Myometrial cell (primary cell): ENCODE data around the genes ARRB1, GDPD5 and SERPINH1.

DNA sequence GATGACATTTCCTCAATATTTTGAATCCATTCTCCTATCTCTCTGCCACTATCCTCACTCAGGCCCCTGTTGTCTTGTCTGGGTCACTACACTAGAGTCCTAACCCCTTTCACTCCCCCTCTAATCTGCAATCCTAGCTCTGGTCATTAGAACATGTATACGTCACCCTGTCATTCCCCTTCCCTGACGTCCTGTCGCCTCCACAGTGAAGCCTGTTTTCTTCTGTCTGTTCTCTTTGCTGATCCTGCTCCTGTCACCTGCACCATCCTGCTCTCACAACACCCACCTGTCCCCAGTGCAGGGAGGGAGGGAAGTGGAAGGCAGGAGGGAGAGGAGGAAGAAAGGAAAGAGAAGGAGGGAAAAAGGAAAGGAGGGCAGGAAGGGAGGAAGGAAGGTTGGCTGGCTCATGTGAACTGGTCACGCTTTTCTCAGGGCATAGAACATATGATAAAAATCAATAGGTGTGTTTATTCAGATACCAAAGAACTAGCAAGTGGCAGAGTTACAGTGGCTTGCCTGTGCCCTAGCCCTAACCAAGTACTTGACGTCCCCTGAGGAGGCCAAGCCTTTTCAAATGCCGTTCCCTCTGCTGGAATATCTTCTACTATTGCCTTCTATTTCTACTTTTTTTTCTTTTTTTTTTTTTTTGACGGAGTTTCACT lies 33.7 kb downstream of the CHRDL2 start:
- RAMPAGE, long total RNA: no peak

- RAMPAGE, long total RNA: no peak
Observed at GRCh38 chr11:74783543-74784082, 35.0 kb downstream of the RNF169 start.

DNA sequence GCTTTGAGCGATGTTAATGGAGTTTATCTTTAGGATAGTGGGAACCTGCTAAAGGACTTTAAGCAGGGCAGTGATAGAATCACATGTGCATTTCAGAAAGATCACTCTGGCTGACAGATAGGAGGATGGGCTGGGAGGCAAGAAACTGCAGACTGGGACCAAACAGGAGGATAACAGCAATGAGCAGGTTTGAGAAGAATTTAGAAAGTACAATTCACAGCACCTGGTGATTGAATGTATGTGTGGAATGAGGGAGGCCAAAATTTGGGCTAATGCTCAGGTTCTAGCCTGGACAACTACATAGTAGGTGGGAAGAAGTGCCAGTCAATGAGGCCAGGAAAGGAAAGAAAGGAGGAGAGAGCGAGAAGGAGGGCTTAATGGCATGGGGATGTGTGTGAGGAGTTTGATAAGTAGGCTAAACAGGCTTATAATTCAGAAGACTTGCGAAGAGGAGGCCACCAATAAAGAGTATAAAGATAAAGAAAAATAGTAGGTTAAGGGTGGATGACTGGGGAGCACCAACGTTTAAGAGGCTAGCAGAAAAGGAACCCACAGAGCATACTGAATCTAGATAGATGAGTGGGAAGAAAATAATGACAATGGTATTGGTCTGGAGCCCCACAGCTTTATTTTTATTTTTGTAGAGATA lies 38.1 kb downstream of the XRRA1 start:
- RAMPAGE, long total RNA: no peak

DNA sequence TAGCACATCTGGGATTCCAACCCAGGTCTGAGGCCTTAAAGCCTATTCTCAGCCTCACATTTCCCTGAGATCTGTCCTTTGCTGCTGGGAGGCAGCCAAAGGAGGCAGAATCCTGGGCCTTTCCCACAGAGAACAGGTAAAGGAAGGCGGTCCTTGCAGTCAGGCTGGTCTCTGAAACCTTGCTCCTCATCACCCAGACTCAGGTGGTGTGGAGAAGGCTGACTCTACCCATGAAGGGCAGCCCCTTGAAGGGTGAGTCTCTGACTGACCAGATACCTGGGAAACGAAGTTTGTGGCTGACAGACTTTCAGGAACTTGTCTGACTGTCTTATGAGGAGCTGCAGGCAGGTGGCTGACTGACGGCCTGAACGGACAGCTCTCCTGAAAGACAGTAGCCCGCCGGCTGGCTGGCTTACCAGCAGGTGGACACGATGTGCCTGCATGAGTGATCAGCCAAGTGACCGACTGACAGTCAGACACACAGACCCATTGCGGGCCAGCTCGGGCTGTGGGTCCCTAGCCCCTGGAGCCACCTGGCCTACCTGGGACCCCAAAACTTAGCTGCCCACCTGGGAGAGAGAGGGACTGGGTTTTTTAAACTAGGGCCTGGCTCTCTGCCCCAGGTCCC lies 8.0 kb downstream of the SLCO2B1 start:
- RAMPAGE, long total RNA: no peak

- RAMPAGE, long total RNA: no peak
Observed at GRCh38 chr11:75182484-75183177, 31.7 kb downstream of the SLCO2B1 start.

GRCh38 chr11:75327901-75328560 lies 23.4 kb downstream of the ARRB1 start:
- RAMPAGE, long total RNA: no peak

GRCh38 chr11:75347934-75348687 lies 3.4 kb downstream of the ARRB1 start:
- RAMPAGE, long total RNA: no peak

- RAMPAGE, long total RNA: no peak
Observed at GRCh38 chr11:75351564-75352585, at the start of gene ARRB1. TSS of gene ARRB1 (minus strand) at chr11:75351661.

DNA sequence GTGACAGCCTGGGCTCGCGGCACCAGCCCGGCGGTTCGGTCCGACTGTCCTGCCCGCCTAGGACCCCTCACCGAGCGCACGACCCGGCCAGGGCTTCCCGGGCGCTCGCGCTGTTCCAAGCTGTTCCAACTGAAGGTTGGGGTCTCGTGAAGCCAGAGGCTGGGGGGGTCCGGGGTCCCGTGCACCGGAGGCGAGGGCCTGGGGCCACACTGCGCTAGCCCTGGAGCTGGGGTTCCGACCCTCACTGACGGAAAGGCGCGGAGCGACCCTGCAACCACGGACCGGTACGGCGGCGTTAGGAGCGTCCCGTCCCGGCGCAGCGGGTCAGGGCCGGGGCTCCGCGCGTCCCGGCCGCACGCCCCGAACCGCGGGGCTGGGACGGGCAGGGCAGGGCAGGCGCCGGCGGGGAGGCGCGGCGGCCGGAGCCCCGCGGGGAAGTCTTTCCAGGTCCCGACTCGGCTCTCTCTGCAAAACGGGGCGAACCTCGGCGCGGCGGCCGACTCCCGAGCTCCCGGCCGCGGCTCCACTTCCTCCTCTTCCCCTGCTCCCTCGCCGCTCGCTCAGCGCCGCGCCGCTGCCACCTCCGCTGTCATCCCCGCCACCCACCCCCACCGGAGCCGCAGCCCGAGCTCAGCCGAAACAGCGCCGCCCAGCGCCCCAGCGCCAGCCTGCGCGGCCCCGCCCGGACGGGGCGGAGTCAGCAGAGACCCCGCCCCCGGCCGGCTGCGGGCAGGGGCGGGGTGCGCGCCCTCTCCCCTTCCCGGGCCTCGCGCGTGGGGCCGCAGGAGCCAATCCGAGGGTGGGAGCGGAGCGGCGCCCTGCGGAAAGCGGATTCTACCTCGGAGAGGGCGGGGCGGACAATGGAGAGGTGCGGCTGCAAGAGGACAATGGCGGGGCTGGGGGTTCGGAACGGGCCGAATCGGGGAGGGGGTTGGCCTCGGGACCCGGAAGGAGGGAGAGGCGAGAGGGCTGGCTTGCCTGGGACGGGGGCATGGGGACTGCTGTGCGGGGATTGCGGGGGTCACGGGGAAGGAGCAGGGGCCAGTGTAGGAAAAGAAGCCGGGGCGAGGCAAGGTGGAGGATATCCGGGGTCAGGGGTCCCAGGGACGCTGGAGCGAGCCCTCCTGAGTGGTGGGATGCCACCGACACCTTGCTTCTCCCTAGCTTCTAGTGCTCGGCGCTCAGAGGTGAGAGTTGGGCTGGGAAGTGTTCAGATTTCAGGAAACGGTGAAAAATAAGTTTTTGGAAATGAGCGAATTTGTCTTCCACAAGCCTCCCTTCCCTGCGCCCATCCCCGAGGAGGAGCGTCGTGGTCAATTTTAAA lies at the start of gene GDPD5:
TSS of gene GDPD5 (minus strand) at position 636 of the 1,324 bp plus-strand sequence.
- RAMPAGE, long total RNA: no peak

DNA sequence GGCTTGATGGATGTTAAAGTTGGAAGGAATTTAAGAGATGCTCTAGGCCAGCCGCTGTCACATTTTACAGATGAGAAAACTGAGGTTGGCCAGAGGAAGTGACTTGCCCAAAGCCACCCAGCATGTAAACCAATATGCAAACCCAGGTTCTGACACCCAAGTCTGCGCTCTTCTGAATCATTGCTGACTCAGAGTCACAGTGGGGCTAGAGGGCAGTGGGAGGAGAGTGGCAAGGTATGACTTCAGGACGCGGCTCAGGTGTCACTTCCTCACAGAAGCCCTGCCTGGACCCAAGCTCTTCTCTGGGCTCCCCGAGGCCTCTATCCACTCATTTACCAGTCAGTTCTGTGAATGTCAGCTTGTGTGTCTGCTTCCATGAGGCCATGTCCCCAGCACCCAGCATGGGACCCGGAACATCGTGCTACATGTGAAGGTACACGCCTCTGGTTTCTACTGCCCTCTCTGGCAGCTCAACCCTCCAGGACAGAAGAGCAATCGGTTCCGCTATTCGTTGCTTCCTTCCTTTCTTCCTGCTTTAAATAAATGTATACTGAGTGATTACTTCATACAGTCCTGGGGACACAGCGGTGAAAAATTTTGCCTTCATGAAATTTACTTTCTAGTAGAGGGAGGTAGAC lies 11.5 kb upstream of the GDPD5 start:
- RAMPAGE, long total RNA: no peak

- RAMPAGE, long total RNA: start-site peak on the plus strand at chr11:75562172-75562285, 3,134 and 5,254 reads in 2 replicates
Observed at GRCh38 chr11:75561516-75562421, at the start of gene SERPINH1. TSS of gene SERPINH1 (plus strand) at chr11:75562253.

GRCh38 chr11:75582812-75583111 lies 20.7 kb downstream of the SERPINH1 start:
- RAMPAGE, long total RNA: no peak

DNA sequence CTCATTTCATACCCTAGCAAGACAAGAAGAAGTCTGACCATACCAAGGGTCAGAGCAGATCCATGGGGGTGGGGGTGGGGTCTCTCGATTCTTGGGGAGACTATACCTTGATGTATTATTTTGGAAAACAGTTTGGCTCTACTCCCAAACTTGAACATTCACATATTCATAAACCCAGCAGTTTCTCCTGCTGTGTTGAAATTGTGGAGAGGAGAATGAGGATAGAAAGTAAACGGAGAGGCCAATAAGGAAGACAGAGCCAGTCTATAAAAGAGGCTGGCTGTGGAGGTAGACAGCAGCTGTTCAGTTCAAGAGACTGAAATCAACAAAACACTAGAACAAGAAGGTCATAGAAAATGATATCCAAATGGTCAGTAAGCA lies 2.0 kb upstream of the MOGAT2 start:
- RAMPAGE, long total RNA: no peak

GRCh38 chr11:75734639-75735389 lies 17.2 kb downstream of the MOGAT2 start:
- RAMPAGE, long total RNA: no peak

DNA sequence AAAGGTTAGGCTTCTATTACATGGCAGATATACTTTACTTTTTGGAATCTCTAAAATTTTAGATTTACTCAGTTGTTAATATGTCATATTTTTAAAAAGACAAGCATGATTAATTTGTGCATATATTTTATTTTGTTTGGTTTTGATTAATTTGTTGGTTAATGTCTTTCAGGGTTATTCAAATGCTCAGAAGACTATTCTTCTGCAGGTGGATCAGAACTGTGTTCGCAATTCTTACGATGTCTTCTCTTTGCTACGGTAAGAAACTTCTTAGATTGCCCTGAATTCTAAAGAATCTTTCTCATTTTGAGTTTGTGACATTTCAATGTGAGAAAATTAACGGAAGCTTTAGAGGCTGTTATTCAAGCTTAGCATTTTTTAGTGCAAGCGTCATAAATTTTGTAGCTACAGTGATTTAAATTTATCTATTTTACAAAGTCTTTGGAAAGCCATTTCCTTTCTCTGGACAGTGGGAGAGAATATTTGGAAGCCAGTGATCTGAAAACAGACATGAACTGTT lies 96.8 kb downstream of the UVRAG start:
- RAMPAGE, long total RNA: no peak

DNA sequence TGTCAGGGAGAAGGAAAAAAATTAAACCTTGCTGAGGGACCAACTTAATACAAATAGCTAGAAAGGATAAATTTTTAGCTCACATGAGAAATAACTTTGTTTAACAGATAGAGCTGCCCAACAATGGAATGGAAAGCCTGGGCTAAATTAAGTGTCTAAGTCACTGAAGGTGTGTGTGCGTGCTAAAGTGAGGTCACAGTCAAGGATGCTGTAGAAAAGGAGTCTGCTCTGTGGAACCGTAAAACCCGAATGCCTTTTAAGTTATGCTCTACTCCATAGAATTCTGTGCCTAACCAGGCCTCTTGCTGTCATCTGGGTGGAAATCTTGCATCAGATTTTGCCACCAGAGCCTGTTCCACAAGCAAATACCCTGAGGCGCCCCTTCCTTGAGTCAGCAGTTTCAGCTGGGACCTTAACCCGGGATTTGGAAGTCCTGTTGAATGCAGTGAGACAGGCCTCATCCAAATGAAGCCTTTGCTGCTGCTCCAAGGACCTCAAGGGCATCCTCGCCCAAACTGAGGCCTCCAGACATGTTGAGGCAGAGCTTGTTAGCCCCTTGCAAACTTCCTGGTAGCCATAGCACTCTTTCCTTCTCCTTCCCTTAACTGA lies 109.8 kb downstream of the WNT11 start:
- RAMPAGE, long total RNA: no peak

- RAMPAGE, long total RNA: no peak
Observed at GRCh38 chr11:76225059-76225853, 19.0 kb upstream of the WNT11 start.

GRCh38 chr11:76339199-76339754 lies 41.7 kb downstream of the THAP12 start:
- RAMPAGE, long total RNA: no peak

- RAMPAGE, long total RNA: no peak
Observed at GRCh38 chr11:76351055-76351438, 29.9 kb downstream of the THAP12 start.

- RAMPAGE, long total RNA: no peak
Observed at GRCh38 chr11:76445321-76446154, 720 bp downstream of the EMSY start.